Endodermal cell (in vitro differentiated cells): Measurements from ENCODE around the genes JUND and LSM4.

- PRO-cap: no peak
Measured at GRCh38 chr19:18157161-18157494, 4.2 kb downstream of the PIK3R2 start.

DNA sequence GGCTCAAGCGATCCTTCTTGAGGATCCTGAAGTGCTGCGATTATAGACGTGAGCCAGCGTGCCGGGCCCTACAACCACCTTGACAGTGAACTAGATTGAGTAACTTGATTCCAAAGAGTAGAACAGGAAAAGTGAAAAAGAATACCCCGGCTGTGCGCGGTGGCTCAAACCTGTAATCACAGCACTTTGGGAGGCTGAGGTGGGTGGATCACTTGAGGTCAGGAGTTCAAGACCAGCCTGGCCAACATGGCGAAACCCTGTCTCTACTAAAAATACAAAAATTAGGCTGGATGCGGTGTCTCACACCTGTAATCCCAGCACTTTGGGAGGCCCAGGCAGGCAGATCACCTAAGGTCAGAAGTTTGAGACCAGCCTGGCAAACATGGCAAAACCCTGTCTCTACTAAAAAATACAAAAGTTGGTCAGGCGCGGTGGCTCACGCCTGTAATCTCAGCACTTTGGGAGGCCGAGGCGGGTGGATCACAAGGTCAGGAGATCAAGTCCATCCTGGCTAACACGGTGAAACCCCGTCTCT lies 5.6 kb downstream of the IFI30 start:
- PRO-cap: no peak

GRCh38 chr19:18185725-18186254 lies 7.2 kb upstream of the MPV17L2 start:
- PRO-cap: no peak

DNA sequence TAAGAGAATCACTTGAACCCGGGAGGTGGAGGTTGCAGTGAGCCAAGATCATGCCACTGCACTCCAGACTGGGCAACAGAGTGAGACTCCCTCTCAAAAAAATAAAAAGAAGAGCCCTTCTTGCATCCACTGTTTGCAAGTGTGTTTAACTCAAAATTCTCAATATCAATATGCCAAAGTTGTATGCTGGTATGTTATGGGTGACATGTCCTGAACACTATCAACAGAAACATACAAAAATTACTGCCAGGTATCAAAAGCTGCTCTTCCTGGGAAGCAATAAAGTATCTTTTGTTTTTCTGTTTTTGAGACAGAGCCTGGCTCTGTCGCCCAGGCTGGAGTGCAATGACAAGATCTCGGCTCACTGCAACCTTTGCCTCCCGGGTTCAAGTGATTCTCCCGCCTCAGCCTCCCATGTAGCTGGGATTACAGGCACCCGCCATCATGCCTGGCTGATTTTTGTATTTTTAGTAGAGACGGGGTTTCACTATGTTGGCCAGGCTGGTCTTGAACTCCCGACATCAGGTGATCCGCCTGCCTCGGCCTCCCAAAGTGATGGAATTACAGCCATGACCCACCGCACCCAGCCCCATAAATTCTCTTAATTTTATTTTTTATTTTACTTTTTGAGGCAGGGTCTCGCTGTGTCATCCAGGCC lies 6.3 kb upstream of the MPV17L2 start:
- PRO-cap: no peak

DNA sequence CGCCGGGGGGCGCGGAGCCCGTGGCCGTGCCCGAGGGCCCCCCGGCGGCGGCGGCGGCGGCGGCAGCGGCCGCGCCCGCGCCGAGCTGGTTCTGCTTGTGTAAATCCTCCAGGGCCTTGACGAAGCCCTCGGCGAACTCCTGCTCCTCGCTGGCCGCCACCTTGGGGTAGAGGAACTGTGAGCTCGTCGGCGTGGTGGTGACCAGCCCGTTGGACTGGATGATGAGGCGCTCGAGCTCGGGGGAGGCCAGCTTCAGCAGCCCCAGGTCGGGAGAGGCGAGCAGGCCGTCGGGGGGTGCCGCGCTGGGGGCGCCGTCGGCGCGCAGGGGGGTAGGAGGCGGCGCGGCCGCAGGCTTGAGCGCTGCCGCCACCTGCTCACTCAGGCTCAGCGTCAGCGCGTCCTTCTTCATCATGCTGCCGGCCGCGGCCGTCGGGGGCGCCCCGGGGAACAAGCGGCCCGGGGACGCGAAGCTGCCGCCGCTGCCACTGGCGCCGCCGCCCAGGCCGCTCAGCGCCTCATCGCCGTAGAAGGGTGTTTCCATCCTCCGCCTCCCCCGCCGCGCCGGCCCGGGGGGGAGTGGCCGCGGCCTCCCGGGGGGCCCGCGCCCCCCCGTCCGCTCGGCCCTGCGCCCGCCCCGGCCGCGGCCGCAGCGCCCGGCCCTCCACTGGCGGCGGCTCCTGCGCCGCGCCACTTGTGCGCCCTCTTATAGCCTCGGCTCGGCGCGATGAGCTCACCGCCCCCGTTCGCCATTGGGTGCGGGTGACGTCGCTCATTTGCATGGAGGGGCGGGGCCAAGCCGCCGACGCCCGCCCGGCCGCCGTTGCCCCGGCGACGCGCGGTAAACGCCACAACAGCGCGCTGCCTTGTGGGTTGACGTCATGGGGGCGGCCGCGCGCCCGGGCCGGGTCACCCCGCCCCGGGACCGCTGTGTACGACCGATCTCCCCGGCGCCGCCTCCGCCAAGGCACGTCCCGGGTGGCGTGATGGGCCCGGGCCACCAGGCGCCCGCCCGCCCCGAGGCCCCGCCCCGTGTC lies at the start of gene JUND:
Gene JUND, minus strand, starts transcription at position 679 of the 1,034 bp plus-strand sequence.
- PRO-cap: bidirectional peak, plus-strand start at position 169 of the sequence, minus-strand start outside the sequence; bidirectional peak, plus-strand start at position 408 of the sequence, minus-strand start at position 380 of the sequence; bidirectional peak, plus-strand start at position 928 of the sequence, minus-strand start at position 679 of the sequence

- PRO-cap: bidirectional peak, plus-strand start at chr19:18323340, minus-strand start at chr19:18323076
Measured at GRCh38 chr19:18322775-18323494, at the start of gene LSM4. Gene LSM4, minus strand, starts transcription at chr19:18323076.

GRCh38 chr19:18435938-18436651 lies 1.8 kb downstream of the ISYNA1 start:
- PRO-cap: no peak

GRCh38 chr19:18442903-18443794 lies 5.2 kb upstream of the ISYNA1 start:
- PRO-cap: no peak

DNA sequence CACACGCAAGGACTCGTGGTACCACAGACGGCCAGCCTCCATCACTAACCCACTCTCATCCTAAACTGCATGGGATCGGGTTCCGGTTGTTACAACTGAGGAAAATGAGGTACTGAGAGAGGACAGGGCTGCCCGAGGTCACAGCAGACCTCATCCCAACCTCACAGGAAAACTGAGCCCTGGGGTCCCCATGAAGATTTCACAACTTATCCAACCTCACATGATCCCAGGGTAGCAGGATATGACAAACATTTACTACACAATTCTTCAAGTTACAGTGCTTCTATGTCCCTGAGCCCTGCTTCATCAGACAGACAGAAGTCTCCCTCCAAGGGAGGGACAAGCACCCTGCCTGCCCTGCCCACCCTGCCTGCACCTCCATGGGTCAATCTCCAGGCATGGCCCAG lies 38.4 kb downstream of the ELL start:
- PRO-cap: no peak

GRCh38 chr19:18487919-18488782 lies 33.7 kb downstream of the ELL start:
- PRO-cap: no peak

GRCh38 chr19:18519769-18520476 lies 1.9 kb downstream of the ELL start:
- PRO-cap: no peak

- PRO-cap: no peak
Measured at GRCh38 chr19:18568916-18569518, 2.6 kb upstream of the UBA52 start.

- PRO-cap: unidirectional peak, minus-strand start at chr19:18832745; unidirectional peak, minus-strand start at chr19:18832838
Measured at GRCh38 chr19:18832234-18833493, 905 bp downstream of the UPF1 start.

- PRO-cap: no peak
Measured at GRCh38 chr19:18851511-18852409, 20.0 kb downstream of the UPF1 start.

GRCh38 chr19:18865292-18865848 lies 30.6 kb downstream of the CERS1 start:
- PRO-cap: no peak

DNA sequence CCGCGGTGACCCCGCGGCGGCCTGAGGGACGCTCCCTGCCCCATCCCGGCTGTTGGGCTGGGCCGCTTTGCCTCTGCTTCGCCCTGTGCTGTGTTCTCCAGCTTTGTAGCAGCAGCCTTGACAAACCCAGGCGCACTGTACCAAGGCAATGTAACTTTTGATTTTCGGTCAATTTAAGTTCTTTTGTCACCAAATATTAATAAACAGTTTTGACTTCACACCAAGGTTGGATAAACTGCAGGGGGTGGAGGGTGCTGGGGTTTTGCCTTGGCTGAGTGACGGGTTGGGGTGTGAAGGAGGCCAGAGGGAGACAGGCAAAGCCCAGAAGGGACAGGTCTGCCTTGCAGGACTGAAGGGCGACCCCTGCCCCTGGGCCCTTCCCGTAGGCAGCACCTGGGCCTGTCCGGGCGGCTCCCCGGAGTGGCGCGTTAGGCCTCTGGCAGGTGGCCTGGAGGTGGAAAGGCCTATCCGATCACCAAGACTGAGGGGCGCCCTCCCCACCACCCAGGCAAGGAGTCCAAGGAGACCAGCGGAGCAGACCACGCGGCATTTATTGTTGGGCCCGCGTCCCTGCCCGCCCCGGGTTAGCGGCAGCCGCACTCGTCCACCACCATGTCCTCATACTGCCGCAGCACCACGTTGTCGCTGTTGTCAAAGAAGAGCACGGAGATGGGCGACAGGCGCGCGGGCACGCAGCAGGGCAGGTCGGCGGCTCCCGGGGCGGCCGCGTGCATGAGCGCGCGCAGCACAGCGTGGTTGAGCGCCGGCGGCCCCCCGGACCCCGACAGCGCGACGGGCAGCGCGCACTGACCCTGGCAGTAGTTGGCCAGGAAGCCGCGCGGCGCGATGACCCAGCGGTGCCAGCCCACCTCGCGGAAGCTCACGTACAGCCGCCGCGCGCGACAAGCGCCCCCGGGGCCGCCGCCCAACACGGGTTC lies 27.7 kb downstream of the CERS1 start:
- PRO-cap: no peak

DNA sequence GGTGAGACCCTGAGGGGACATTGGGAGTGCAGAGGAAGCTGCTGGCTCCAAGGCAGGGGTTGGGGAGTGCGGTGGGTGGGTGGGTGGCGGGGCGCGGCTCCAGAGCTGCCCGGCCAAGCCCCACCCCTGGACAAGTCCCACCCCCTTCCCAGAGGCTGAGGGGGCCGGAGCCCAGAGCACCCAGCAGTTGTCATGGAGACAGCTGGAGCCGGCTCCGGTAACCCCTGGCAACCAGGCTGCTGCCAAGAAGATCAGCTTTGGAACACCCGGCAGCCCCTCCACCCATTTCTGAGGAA lies 1.8 kb downstream of the CERS1 start:
- PRO-cap: no peak

DNA sequence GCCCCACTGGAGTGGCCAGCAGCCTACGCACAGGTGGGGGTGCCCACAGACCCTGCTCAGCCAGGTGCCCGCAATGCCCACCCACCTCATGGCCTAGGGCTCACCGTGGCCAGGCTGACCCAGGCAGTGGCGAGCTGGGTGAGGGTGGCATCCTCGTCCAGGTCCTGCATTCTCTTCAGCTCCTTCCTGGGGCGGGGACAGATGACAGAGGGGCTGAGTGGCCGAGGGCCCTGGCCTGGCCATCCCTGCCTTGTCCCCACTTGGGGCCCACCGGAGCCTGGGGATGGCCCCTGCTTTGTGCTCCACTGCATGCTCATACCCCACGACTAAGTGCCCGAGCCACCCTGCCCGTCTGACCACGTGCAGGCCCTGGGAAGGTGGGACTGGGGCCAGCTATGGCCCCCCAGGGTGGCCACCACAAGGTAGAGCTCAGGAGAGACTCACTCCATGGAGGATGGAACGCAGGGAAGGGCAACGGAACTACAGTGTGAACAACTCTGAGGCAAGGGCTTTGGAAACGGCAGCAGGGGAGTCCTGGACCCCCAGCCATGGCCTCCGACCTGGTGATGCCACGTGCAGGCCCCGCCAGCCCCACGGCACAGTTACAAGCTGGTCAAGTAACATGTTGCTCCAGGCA lies 8.8 kb upstream of the CERS1 start:
- PRO-cap: no peak

DNA sequence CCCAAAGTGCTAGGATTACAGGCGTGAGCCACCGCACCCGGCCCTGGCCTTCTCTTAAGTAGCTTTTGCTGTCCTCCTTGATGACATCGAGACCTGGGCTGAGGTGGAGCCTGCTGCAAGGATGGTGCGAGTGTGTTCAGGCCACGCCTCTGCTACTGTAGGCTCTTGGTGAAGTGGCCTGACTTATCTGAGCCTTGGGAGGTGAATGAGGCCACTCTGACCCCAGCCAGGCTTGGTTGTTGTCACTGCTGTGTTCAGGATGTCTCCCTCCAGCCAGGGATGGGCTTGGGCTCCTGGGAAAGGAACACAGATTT lies 3.0 kb upstream of the SLC25A42 start:
- PRO-cap: no peak

DNA sequence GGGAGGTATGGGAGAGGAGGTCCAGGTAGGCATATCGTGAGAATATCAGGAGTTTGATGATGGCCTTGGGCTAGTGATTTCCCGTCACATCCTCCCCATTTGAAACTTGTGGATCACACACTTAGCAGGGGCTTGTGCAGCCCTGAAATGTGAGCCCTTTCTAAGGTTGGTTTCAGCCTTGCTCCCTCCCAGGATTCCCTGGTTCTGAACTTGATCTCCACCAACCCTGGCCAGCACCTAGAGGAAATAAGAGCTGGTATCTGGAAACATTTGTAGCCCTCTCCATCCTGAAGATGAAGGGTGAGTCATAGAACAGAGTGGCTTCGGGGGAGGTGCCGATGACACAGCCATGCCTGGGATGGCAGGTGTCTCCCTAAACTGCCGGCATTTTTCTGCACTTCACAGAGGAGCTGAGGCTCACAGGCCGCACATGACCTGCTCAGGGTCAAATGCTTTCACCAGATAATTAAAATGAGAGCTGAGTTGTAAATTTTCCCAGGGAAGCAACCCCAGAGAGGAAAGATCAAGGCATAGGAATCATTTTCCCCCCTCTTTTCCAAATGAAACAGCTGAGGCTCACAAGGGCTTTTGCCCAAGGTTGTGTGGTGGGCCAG lies 1.4 kb upstream of the SLC25A42 start:
- PRO-cap: no peak